Measurements from ENCODE around the gene DOHH.

GRCh38 chr19:2587886-2588867 lies 112.2 kb downstream of the GADD45B start:
- PRO-cap, result unidirectional peak, minus-strand start at chr19:2588575
- RAMPAGE, long total RNA, 3 experiments, result no peak in any of the 3 experiments

DNA sequence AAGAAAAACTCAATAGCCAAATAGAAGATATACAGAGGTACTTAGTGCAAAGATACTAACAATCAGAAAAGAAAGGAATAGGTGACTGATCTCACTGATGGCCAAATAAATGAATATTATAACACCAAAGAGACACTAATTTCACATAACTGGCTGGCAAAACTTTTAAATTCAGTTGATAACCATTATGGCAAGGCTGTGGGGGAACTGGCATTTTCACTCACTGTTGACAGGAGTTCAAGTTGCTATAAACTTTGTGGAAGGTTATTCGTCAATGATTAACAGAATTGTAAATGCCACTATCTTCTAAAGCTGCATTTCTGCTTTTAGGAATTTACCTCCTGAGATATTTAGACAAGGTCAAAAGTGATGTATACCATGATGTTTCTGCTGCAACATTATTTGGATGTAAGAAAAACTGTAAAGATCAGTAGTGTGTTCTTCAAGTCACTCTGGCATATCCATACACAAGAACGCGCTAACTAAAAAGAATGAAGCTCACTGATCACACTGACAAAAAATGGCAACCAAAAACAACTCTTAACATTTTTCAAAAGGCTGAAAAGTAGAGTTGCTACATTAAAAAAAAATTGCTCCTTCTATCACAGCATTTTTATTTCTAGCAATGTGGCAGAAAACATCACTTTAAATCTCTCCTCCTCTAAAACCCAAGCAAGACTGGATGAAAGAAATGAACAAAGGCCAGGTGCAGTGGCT lies 110.6 kb downstream of the GNG7 start:
- PRO-cap, result no peak
- RAMPAGE, long total RNA, 3 experiments, result no peak in any of the 3 experiments

DNA sequence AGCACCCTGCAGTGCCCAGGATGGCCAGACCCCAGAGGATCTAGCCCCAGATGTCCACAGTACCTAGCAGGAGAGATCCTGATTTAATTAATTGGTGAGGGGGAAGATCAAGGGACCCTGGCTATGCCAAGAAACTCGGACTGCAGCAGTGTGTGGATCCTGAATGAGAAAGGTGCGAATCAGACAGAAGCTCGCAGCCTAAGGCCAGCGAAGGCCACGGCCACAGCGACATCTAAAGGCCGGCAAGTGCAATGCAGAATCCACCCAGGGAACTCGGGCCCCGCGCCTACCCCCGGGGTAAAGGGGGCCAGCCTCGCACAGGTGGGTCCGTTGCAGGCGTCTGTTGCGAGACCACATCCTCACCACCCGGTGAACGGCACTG lies 88.7 kb downstream of the GNG7 start:
- PRO-cap, result no peak
- RAMPAGE, long total RNA, 3 experiments, result no peak in any of the 3 experiments

DNA sequence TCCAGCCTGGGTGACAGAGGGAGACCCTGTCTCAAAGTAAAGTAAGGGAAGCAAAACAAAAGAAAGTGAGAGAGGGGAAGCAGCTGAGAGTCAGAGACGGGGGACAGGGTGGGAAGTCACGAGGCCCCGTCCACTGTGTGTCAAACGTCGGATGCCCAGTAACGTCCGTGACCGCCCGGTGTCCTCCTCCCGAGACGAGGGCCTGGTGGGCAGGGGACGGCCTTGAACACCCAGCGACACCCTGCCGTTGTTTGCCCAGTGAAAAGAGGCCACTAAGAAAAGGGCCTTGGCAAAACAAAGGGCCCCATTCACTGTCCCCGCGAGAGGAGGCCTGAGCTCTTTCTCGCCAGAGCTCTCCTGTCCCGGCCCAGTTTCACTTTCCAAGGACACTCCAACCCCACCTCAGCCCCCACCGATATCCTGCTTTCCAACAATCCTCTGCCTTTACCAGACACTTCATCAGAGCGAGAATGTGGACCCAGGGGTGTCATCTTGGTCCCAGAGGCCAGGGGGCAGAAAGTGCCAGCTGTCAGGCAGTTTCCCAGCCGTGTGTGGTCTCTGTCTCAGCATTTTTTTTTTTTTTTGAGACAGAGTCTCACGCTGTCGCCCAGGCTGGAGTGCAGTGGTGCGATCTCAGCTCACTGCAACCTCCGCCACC lies 16.8 kb downstream of the GNG7 start:
- PRO-cap, result no peak
- RAMPAGE, long total RNA, 3 experiments, result no peak in any of the 3 experiments

- PRO-cap, result no peak
- RAMPAGE, long total RNA, 3 experiments, result no peak in any of the 3 experiments
Observed at GRCh38 chr19:2833613-2834740, 7.3 kb upstream of the ZNF555 start.

GRCh38 chr19:2952919-2953698 lies 8.3 kb upstream of the ZNF77 start:
- PRO-cap, result no peak
- RAMPAGE, long total RNA, 3 experiments, result no peak in any of the 3 experiments

DNA sequence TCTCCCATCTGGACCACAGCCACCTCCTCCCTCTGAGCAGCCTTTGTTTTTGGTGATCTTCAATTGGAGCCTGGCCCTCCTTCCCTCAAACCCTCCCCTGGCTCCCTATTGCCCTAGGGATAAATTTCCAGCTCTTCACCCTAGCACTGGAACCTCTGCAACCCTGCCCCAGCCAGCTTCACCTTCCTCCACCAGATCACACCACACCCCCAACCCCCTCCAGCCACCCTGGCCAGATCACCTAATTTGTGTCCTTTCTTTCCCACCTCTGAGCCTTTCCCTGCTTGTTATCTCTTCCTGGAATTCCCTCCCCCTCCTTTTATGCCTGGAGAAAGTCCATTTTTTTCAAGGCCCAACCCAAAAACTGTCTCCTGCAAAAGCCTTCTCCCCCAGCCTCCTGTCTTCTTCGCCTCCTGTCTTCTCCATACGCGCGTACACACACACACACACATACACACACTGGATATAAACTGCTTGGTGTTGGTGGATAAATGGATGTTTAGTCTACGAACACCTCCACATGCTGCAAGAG lies 5.2 kb upstream of the TLE2 start:
- PRO-cap, result no peak
- RAMPAGE, long total RNA, 3 experiments, result no peak in any of the 3 experiments

- PRO-cap, result no peak
- RAMPAGE, long total RNA, 3 experiments, result no peak in any of the 3 experiments
Observed at GRCh38 chr19:3089598-3089905, 4.6 kb upstream of the GNA11 start.

GRCh38 chr19:3175891-3176601 lies 2.5 kb upstream of the S1PR4 start:
- PRO-cap, result no peak
- RAMPAGE, long total RNA, 3 experiments, result no peak in any of the 3 experiments

DNA sequence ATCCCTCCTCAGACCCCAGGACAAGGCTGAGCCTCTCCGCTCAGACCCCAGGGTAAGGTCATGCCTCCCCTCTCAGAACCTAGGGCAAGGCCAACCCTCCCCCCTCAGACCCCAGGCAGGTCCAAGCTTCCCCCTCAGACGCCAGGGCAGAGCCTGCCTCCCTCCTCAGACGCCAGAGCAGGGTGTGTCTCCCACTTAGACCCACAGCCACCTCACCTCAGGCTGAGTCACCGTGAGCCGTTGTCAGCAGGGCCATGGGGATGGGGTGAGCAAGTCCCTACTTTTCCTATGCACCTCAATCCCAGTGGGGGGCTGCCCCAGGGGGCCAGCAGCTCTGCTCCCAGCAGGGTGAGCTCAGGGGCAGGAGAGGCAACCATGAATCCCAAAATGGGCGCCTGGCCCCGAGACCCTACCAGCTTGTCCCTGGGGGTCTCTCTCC lies 1.4 kb upstream of the S1PR4 start:
- PRO-cap, result no peak
- RAMPAGE, long total RNA, 3 experiments, result no peak in any of the 3 experiments

GRCh38 chr19:3374420-3375207 lies 8.2 kb downstream of the NFIC start:
- PRO-cap, result bidirectional peak, plus-strand start at chr19:3375038, minus-strand start at chr19:3374913
- RAMPAGE, long total RNA, 3 experiments, result no peak in any of the 3 experiments

DNA sequence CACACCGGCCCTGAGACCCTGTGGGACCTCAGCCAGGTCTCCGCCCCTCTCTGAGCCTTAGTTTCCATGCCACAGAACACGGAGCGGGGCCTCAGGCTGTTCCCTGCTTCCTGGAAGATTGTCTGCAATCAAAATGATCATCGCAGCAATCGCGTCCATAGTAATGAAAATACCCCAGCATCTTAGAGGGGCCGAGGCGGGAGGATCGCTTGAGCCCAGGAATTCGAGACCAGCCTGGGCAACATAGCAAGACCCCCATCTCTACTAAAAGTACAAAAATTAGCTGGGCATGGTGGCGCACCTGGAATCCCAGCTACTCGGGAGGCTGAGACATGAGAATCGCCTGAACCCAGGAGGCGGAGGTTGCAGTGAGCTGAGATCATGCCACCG lies 9.6 kb downstream of the NFIC start:
- PRO-cap, result no peak
- RAMPAGE, long total RNA, 3 experiments, result no peak in any of the 3 experiments

- PRO-cap, result no peak
- RAMPAGE, long total RNA, 3 experiments, result no peak in any of the 3 experiments
Observed at GRCh38 chr19:3384777-3385637, 18.6 kb downstream of the NFIC start.

GRCh38 chr19:3397299-3398195 lies 31.2 kb downstream of the NFIC start:
- PRO-cap, result no peak
- RAMPAGE, long total RNA, 3 experiments, result no peak in any of the 3 experiments

- PRO-cap, result no peak
- RAMPAGE, long total RNA, 3 experiments, result start-site peak on the plus strand in 1 of 3 experiments, at chr19:3452531-3452645 at its widest, 13 reads per replicate
Observed at GRCh38 chr19:3452227-3453050, 27.9 kb downstream of the SMIM24 start.

GRCh38 chr19:3464878-3465676 lies 15.2 kb downstream of the SMIM24 start:
- PRO-cap, result no peak
- RAMPAGE, long total RNA, 3 experiments, result no peak in any of the 3 experiments

GRCh38 chr19:3478313-3479494 lies 1.6 kb downstream of the SMIM24 start:
- PRO-cap, result no peak
- RAMPAGE, long total RNA, 3 experiments, result no peak in any of the 3 experiments

DNA sequence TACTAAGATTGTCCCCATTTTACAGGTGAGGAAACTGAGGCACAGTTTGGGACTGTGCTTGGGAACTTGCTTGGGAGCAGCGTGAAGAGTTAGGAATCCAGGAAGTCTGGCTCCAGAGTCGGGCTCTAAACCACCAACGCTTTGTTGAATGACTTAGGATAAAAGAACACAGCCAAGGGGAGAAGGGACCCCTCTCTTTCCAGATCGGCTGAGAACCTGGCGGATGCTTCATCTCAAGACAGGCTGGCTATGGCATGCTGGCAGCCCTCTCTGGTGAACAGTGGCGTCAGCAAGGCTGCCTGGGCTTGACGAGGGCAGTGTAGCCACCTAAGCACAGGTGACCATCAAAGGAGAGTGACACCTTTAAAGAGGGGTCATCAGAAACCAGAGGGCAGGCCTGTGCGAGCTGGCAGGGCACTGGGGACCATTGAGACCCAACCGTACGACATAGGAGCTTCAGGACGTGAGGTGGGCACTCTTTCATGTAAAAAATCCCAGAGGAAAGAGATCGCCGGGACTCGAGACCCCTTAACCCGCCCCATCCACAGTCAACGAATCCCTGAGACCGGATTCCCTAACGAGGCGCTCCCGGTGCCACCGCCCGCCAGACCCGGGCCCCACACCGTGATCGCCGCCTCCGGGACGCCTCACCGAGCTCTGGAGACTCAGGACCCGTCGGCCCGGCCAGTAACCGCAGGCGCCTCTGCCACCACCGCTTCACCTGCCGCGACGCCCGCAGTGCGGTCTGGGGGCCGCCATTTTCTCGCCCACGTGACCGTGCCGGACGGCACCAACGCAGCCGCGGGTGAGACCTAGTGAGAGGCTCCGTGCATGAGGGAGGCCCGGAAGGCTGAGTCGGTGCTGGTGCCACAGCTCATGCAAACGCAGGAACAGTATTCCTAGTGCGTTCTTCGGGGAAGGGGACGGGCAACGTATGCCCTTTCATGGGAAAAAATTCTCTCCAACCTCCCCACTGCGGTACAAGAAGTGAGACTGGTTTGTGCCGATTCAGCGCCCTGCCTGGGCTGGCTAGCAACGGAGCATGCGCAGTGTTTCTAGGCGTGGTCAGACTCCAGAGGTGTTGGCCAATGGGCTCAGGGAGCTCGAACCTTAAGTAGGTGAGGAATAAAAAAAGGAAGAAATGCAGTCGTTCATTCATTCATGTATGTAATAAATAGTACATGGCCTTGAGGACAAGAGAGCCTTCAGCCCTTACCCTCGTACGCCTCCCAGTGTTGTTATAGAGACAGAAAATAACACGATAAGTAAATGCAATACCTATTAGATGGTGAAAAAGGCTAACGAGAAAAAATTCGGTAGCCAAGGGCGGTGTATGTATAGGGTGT lies at the start of gene DOHH:
DOHH (minus strand) TSS at position 765 of the 1,346 bp plus-strand sequence.
- PRO-cap, result unidirectional peak, minus-strand start at position 773 of the sequence
- RAMPAGE, long total RNA, 3 experiments, result start-site peak on the minus strand in 2 of 3 experiments, centred at position 767 of the sequence, 20 to 36 reads per replicate

DNA sequence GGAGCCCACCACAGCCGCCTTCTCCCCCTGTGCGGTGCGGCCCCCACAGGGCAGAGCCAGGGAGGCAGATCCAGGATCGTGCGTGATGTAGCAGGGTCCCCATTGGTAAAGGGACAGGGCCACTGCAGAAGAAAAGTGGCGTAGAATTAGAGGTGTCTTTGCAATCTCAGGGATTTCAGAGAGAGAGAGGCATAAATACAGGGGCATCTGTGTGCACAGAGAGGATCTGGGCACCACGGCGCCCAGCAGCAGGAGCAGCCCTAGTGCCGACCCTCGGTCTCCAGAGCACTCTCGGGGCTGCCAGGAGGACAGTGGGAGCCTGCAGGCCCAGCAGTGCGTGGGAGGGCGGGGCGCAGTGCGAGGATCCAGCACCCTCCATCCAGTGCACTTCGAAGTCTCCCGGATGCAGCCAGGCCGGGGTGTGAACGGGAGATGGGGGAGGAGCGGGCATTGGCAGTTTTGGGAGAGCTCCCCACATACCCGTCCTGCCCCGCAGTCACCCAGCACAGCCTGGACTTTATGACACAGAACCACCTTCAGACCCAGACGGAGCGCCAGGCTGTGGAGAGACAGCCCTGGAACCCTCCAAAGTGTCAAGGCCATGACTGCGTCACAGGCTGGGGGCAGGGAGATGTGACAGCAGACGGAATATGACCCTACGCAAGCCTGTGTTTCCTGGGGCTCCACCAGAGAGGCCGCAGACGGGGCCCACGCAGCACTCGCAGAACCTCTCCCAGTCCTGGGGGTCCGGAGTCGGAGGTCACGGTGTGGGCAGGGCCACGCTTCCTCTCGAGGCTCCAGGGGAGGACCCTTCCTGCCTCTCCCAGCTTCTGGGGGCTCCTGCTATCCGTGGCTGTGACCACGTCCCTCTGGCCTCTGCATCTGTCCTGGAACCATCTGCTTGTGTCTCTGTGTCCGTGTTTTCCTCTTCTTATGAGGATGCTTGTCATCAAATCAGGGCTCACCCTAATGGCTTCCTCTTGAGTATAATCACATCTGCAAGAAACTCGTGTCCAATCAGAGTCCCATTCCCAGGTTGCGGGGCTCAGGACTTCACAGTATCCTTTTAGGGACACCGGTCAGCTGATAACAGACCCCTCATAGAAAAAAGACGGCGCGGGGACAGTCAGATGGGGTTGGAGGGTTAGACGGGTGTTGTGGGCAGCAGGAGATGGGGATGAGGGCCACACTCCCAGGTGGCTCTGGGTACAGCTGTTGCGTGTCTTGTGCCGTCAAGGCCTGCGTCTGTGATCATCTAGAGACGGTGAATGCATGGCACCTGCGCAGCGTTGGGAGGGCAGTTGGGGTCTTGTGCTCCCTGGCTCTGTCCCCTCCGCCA lies 14.6 kb upstream of the TEKTIP1 start:
- PRO-cap, result no peak
- RAMPAGE, long total RNA, 3 experiments, result no peak in any of the 3 experiments

DNA sequence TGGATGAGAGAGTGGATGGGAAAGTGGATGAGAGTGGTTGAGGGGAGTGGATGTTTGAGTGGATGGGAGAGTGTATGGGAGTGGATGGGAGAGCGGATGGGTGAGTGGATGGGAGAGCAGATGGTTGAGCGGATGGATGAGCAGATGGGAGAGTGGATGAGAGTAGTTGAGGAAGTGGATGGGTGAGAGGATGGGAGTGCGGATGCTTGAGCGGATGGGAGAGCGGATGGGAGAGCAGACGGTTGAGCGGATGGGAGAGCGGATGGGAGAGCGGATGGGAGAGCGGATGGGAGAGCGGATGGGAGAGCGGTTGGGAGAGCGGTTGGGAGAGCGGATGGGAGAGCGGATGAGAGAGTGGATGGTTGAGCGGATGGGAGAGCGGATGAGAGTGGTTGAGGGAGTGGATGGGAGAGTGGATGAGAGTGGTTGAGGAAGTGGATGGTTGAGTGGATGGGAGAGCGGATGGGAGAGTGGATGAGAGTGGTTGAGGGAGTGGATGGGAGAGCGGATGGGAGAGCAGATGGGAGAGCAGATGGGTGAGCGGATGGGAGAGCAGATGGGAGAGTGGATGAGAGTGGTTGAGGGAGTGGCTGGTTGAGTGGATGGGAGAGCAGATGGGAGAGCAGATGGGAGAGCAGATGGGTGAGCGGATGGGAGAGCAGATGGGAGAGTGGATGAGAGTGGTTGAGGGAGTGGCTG lies 10.0 kb upstream of the TEKTIP1 start:
- PRO-cap, result no peak
- RAMPAGE, long total RNA, 3 experiments, result no peak in any of the 3 experiments